Vermiform appendix (tissue), 1 donor: ENCODE results near the gene GOLIM4.

- PRO-cap: no peak
Measured at GRCh38 chr3:161217465-161218039, 3.6 kb upstream of the NMD3 start.

DNA sequence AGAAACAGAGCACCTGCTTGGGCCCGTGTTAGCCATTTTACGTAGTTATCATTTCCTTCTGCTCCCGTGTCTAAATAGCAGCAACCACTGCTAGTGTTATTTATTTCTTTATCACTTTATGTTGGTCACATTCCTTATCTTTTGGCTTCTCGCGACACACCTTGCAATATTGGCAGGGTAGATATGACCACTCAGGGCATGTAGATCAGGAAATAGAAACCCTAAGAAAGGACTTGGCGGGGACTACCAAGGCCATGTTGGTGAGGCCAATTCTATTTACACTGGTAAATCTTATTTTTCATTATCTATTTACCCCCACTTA is 1.8 kb upstream of the SPTSSB start:
- PRO-cap: no peak

GRCh38 chr3:163499196-163500182 is 1578.8 kb downstream of the SI start:
- PRO-cap: no peak

- PRO-cap: unidirectional peak, minus-strand start at chr3:164289340
Measured at GRCh38 chr3:164289252-164289520, 789.1 kb downstream of the SI start.

DNA sequence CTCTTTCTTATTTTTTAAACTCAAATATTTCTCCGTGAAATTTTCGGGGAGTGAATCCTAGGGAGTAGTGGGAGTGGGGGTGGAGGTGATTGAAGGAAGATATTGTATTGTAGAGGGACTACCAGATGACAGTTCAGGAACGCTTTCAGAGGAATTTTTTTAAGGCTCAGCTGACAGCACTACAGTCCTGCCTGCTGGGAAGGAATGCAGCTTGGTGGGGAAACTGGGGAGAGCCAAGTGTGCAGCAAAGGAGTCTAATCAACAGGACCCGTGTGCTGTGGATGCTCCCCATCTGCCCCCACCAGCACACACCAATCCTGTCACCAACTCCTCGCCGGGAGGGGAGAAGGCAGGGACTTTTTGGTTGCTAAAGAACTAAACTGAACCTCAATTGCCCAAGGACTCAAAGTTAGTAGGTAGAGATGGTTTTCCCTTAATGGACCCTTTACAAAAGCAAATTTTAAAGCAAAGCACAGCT is 2.3 kb downstream of the SLITRK3 start:
- PRO-cap: no peak

- PRO-cap: no peak
Measured at GRCh38 chr3:165918562-165918914, 81.3 kb upstream of the BCHE start.

- PRO-cap: no peak
Measured at GRCh38 chr3:167473502-167473857, 362 bp downstream of the SERPINI2 start.

DNA sequence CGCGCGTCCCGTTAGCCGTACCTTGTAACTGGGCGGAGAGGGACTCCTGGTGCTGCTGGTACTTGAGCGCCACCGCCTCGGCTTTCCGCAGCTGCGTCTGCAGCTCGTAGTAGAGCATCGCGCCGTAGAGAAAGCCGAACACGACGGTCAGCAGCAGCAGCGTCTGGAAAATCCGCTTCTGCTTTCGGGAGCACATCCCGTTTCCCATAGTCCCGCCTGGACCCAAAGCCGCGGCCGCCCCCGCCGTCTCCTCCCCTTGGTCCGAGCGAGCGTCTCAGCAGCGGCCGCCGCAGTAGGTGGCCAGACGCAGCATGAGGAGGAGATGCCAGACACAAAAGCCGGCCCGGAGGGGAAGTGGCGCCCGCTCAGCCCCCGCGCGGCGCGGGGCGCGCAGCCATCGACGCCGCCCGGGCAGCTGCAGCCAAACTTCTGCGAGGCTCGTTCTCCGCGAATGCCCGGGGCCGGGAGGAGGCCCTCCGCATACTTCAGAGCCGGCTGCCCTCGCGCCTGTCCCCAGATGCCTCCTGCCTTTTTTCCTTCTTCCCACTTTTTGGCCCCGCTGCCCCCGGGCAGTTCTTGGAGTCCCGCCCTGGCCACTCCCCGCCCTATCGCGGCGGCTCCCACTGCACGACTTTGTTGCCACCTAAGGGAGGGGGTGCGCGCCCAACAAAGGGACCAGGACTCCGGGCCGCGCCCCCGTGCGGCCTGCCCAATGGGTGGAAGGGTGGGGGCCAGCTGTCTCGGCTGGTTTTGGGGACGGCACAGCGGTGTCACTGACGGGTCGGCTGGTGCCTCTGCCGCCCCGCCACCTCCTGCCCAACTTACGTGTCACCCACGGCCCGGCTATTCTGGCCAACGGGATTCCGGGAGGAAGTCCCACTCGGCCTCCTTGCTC is at the start of gene GOLIM4:
Gene GOLIM4 (minus strand): TSS at position 847 of the 895 bp plus-strand sequence.
- PRO-cap: bidirectional peak, plus-strand start at position 128 of the sequence, minus-strand start at position 99 of the sequence; bidirectional peak, plus-strand start at position 292 of the sequence, minus-strand start at position 313 of the sequence; bidirectional peak, plus-strand start at position 481 of the sequence, minus-strand start at position 453 of the sequence; bidirectional peak, plus-strand start outside the sequence, minus-strand start at position 814 of the sequence

DNA sequence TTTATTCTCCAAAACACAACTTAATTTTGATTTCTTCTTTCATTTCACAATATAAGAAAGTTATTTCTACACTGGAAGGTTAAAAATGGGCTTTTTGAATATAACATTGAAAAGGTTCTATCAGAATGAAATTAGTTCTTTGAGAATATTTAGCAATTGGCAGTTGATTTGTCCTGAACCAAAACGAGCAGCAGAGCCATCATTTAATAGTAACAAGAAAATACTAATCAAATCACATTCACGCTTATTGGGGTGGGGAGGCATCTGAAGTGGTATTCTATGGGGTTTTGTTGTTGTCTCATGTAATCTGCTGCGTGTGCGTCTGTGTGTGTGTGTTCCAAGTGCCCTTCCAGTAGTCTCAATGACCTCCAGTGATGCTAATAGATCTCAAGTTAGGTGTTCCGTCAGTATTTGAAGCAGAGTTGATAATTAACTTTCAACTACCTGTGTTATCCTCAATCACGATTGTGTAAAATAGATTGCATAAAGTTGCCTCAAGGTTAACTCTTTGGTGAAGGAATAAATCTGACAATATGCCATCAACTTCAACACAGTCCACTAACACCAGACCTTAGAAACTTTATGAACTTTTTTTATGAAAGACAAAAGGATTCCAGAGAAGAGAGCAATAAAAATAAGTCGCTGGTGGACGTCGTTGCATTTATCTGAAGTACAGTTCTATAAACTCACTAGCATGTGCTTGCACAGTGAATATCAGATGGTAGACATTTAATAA is 375.0 kb downstream of the MECOM start:
- PRO-cap: unidirectional peak, minus-strand start at position 363 of the sequence

- PRO-cap: unidirectional peak, plus-strand start at chr3:169297556
Measured at GRCh38 chr3:169297461-169297867, 366.0 kb downstream of the MECOM start.

DNA sequence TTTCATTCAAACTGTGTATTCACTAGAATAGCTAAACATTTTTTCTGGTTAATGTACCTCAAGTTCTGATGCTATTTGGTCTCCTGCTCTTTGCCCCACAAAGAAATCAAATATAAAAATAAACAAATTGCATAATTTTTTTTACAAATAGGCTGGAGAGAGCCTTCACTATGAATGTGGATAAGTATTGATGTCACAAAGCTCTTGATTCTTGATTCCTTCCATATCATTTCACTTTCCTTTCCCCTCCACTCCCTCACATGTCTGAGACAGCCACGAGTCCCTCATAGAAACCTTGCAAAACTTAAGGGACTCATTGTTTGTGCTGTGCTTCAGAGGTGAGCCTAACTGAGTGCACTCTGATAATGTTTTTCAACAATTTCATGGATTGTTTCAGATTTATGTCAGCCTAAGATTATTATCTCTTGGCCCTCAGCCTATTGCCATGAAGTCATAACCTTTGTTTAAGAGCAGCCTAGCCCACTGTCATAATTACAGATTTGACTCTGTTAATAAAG is 363.7 kb downstream of the MECOM start:
- PRO-cap: unidirectional peak, minus-strand start at position 374 of the sequence

- PRO-cap: unidirectional peak, minus-strand start at chr3:169305561
Measured at GRCh38 chr3:169305496-169305951, 358.0 kb downstream of the MECOM start.

DNA sequence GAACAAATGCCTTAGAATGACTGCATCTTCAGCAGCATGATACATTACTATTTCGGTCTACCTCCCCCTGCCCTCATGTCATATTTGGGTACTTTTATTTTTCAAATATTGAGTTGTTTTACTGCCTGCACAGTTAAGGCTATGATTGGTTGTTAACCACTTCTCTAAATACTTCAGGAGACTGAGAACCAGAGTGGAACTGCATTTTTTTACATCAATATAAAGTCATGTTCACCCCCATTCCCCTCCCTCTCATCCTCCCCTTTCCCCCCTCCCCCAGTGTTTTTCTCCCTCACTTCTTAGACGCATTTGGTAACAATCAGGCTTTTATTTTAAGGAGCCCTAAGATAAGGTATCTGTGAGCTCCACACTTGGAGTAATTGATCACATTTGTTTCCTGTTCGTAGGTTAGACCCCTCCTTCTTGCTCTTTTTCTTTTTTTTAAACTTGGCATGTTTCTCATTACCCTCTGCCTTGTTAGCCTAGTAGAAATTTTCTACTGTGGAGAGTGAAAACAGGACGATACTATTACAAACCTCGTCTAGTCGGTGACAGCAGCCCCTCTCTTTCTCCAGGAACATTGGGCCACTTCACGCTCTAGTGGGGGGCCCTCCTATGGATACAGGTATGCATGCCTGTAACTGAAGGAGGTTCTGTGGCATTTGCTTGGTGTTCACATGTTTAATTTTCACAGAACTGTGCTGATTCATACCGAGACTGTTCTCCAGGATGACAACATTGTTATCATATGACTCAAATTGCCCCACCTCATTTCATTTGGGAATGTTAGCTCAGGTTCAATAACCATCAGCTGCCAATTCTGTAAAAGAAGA is 314.5 kb downstream of the MECOM start:
- PRO-cap: no peak

- PRO-cap: unidirectional peak, minus-strand start at chr3:169389692; unidirectional peak, minus-strand start at chr3:169389730
Measured at GRCh38 chr3:169389517-169390276, 273.8 kb downstream of the MECOM start.

- PRO-cap: no peak
Measured at GRCh38 chr3:169454940-169455332, 208.6 kb downstream of the MECOM start.

DNA sequence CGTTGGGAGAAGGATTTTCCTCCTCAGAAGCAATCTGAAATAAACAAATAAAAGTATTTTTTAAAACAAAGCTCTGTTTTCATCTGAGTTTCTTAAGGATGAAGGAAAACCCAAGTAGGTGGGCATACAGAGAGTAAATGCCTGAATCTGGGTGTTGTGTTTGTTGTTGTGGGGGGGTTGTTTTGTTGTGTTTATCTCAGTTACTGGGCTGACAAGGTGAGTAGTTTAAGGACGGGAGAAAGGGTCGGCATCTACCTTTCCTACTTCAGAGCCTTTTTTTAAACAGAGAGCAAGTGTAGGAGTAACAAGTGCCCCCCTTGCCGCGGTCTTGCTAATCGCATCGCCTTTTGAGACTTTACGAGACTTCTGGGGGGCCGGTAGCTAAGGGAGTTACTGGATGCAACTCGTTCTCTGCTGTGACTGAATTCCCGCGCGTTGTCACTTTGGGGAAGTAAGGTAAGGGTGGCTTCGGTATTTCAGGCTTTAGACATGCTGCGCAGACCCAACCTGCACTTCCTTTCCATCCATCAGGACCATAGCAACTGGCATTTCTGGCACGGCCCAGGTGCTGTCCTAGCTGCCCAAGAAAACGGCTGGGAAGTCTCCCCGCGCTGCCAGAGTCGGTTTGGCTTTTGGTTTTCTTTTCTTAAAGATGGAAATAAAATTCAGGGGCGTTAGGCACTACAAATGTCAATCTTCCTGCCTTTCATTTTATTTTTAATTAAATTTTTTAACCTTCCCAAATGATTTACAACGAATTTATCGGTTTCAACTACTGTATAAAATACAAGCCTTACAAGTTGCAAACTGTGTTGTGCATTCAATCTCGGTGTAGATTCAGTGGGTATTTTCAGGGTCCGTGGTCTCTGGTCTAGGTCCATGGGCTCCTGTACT is 3.7 kb downstream of the MECOM start:
- PRO-cap: no peak

GRCh38 chr3:169699396-169700204 is 36.1 kb upstream of the MECOM start:
- PRO-cap: no peak

DNA sequence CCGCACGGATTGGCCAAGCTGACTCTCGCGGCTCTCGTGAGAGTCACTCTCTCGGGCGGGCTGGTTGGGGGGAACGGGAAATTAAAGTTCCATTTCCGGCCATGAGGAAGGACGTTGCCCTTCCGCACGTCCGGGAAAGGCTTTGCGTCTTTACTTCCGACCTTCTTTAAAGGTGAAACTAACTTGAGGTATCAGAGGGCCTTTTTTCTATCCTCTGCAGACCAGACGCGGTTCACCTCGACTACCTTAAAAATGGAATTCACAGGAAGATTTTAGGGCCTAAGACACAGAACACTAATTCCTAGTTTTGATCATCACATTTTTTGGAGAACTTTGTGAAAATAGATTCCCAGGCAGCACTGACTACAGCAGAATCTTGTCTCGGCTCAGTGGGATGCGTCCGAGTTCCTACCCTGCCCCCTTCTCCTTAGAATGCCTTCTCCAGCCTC is 4.2 kb downstream of the ACTRT3 start:
- PRO-cap: bidirectional peak, plus-strand start at position 92 of the sequence, minus-strand start outside the sequence

GRCh38 chr3:169954912-169955403 is 11.6 kb upstream of the SEC62 start:
- PRO-cap: no peak

DNA sequence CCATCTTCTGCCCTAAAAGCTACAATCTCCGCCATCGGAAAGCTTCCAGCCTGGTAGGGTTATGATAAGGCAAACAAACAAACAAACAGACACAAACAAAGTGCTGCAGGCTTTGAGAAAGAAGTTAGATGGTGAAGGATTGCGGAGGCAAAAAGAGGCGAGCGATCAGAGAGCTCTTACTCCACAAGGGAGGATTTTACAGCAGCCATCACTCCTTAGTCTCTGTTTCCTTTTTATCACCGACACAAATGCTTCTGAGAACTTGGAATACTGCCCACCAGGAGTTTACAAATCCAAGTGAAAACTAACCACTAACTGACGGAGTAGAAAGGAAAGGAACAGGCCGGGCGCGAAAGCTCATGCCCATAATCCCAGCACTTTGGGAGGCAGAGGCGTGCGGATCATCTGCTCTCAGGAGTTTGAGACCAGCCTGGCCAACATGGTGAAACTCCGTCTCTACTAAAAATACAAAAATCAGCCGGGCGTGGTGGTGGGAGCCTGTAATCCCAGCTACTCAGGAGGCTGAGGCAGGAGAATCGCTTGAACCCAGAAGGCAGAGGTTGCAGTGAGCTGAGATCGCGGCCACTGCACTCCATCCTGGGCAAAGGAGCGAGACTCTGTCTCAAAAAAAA is 35.5 kb upstream of the GPR160 start:
- PRO-cap: no peak